GM06990 (cell line): Measurements from ENCODE around the genes TRNT1 and ITPR1.

GRCh38 chr3:11581-12085 lies 184.9 kb upstream of the CHL1 start:
- RRBS: no CpG with 5 or more reads among the region's 58 CpGs

- RRBS: no CpG with 5 or more reads among the region's 6 CpGs
These were observed 68.1 kb downstream of the CHL1 start for GRCh38 chr3:264562-265073.

DNA sequence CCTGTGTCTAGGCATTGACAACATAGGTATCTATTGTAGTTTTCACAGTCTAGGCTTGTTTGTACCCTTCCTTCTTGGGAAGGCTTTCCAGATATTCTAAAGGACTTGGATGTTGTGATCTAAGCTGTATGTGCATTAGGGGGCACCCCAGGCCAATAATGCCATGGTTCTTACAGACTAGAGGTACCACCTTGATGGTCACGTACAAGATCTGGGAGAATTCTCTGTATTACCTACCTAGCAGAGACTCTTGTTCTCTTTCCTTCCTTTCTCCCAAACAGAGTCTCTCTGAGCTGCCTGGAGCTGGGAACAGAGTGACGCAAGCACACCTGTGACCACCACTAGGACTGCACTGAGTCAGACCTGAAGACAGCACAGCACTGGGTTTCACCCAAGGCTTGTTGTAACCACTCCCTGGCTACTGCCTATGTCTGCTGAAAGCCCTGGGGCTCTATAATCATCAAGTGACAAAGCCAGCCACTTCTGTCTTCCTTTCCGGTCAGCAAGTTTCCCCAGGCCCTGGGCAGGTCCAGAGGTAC lies 293.4 kb upstream of the CNTN4 start:
- RRBS: no CpG with 5 or more reads among the region's 3 CpGs

GRCh38 chr3:2097817-2098337 lies 789 bp upstream of the CNTN4 start:
- RRBS: 44% methylated on average over 2 of the region's 21 CpGs

DNA sequence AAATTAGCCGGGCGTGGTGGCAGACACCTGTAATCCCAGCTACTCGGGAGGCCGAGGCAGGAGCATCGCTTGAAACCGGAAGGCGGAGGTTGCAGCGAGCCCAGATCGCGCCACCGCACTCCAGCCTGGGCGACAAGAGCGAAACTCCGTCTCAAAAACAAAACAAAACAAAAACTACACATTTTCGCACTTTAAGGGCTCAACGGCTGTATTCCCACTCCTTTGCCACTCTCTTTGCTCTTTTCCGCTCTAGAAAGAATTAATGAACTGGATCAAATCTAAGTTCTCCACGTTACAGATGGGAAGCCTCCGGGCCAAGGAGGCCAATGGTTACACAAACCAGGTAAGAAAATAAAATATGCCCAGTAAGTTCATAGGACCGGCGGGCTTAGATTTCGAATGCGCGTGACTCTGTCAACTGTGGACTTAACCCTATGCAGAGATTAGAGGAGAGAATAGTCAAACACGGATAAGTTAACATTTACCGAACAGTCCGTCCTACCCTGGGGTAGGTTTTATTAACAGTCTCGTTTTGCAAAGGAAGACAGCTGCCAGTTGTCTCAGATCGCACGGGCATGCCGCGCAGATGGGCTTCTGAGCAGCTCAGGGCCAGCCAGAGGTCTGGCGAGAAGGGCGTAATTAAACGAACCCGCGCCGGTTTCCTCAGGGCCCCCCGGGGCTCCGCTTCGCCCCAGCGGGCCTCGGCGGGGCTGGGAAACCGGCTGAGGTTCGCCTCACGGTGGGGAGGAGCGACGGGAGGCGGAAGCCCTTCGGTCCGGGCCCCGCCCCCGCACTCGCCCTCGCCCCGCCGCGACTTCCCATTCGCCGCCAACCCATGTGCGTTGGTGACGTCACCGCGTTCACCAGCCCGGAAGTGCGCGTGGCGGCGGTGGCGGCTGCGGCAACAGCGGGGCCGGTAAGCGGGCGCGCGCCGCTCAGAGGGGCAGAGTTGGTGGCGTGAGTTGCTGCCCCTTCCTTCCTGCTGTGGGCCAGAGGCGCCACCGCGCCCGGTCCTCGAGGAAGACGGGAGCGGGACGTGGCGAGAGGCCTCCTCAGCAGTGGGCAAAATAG lies at the start of gene TRNT1:
Gene TRNT1 (plus strand): TSS at position 866 of the 1,071 bp plus-strand sequence.
- RRBS: 4% methylated on average over 49 of the region's 89 CpGs

- RRBS: no CpG with 5 or more reads among the region's 2 CpGs
These were observed 12.4 kb upstream of the CRBN start for GRCh38 chr3:3191861-3192259.

DNA sequence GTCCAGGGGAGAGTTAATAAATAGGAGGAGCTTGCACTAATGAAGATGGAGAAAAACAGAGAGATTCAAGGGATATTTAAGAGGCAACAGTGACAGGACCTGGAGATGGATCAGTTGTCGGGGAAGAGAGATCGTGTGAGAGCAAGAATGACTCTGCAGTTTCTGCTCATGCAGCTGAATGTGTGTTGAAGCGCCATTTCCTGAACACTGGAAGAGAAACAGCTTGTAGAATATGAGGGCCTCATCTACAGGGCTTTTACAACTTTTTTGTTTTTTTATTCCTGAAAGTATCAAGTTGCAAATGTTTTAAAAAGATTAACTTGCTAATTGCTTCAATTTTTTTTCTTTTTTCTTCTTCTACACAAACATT lies 37.4 kb downstream of the SETMAR start:
- RRBS: no CpG with 5 or more reads among the region's 3 CpGs

- RRBS: no CpG with 5 or more reads among the region's 23 CpGs
These were observed 1.0 kb upstream of the ITPR1 start for GRCh38 chr3:4491997-4492628.

- RRBS: 8% methylated on average over 10 of the region's 63 CpGs
These were observed at the start of gene ITPR1 for GRCh38 chr3:4492629-4493644. ITPR1 (plus strand) TSS chr3:4493348.

DNA sequence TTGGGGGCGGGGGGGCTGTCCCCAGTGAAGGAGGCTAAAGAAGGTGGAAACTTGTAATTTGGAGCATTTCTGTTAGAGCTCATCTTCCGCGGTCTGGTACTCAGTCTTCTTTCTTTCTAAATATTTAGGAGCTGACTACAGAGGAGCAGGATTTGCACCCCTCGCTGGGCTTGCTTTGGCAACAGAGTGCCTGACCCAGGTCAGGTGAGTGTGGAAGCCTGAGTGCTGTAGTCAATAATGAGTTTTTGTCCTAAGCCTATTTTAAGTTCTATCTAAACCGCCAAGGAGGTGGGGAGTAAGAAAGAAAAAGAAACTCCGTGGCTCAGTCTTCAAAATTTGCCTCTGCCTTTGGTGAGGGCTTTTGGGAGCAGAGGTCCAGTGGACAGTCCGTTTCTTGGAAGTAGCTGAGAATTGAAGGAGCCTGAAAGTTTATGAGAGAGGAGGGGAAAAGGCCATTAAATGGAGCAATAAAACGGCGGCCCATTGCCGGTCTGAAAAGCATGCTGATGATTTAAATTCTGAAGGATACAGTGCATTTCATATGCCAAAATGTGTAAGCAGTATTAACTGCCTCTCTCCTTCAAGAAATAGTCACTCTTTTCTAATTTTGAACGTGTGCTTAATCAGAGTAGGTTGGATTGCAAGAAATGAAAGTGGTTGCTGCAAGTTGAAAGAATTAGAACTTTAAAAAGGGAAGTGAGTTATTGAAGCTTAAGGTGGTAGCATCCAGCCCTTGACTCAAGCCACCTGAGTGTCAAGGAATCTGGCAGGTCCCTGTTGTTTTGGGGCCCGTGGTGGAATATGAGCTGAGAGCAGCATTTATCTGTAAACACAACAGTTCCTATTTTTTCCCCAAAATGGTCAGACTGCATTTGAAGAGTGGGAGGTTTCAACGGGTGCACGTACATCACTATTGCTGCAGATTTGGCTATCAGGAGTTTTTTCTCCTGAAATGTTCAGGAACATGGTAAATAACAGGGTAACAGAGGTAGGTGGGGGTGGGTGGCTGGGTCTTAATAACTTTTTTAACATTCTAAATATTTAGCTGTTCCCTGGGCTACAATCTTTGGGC lies 1.5 kb downstream of the ITPR1 start:
- RRBS: no CpG with 5 or more reads among the region's 14 CpGs

DNA sequence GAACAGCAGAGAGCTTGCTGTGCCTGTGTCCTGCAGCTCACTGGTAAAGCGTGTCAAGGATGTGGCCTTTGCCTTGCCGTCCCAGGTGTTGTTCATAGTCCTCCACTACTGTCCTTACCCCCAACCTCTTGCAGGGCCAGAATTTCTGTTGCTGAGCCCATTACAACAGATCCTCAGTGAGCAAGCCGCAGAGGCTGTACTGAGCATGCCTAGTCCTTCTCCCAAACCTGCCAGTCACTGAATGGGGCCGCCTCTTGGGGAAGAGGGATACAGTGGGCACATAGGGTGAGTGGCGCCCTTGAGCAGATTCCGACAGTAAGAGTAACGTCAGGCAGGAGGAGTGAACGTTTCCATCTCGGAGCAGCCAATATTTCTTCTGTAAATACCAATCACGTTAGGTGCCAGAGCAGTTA lies 87.4 kb downstream of the ITPR1 start:
- RRBS: no CpG with 5 or more reads among the region's 10 CpGs

DNA sequence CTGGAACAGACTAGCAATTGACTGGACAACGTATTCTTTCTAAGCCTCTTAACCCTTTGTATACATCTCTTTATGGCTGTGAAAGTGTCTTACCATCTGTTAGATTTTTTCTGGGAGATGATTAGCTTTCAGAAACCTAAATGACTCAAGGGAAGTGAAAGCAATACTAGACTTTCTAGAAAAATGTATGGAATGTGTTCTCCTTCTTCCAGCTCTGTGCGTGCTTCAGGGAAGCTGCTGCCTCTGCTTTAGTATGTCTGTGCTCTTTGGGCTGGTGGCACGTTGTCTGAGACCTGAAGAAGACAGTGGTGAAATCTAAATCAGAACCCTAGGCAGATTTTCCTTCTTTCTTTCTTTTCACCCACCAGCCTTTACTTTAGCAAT lies 89.5 kb downstream of the ITPR1 start:
- RRBS: no CpG with 5 or more reads among the region's 3 CpGs

DNA sequence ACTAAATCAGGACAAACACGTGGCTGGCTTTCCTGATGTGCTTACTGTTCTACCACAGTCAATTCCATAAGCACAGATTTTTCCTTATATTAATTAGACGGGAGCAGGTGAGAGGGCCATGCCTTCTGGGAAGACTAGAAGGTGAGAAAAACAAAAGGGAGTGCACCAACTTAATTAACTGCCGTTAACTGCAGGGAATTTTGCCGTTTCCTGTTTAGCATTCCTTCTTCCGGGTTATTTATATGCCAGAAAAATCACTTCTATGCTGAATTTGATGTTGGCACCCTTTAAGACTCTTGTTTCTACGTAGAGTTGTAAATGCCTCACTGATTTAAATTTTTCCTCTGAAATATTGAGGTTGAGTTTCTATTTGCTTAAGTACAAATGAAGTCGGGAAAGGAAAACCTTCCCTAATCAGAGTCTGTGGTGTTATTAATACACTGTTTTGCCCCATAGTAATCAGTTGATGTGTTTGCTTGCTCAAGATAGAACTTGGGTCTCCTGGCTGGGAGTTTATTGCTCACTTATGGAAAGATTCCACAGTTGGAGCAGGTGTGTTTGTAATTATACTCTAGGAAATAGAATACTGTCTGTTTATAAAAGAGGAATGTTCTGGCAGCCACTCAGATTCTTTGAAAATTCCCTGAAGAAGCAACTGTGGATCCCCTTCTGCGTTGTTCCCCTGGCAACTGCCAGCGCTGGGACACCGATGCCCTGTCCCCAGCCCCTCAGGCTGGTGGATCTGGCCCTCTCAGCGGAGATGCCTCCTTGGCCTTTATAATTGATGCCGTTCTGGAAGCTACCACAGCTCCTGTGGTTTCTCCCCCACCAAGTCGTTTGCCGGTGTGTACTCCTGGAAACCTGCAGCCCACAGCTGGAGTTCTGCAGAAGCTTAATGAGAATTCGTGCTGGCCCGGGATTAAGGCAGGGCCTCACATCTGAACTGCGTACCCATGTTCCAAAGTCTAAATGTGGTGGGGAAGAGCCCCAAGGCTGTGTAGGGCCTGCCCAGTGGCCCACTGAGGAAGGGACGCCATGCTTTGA lies 225.8 kb downstream of the ITPR1 start:
- RRBS: 80% methylated on average over 3 of the region's 18 CpGs

GRCh38 chr3:4741202-4742131 lies 237.8 kb upstream of the BHLHE40 start:
- RRBS: no CpG with 5 or more reads among the region's 14 CpGs

- RRBS: no CpG with 5 or more reads among the region's 5 CpGs
These were observed 236.9 kb upstream of the BHLHE40 start for GRCh38 chr3:4742279-4742698.

DNA sequence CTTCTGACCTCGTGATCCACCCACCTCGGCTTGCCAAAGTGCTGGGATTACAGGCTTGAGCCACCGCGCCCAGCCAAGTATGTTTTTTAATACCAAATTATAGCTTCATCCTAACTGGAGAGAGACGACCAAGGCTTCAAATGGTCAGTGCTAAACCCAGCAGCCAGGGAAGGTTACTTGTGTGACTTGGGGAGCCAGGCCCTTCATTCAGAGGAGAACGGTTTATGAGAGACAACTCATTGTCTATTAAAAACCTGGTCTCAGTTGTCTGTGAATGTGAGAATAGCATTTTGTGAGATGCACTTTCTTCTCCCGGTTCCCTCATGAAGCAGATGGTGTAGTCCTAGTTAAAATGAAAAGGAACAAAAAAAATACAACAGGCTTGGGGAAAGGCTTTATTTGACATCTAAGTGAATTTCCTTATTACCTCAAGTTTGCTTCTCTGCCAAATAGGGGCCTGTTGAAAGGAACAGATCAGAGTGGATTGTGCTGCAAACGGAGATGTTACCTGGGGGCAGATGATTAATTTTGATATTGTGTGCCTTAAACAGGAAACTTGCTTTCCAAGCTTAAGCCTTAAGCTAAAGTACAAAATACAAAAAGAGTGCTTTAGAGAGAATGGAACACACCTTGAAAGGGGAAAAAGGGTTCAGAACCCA lies 202.8 kb upstream of the BHLHE40 start:
- RRBS: no CpG with 5 or more reads among the region's 8 CpGs

- RRBS: no CpG with 5 or more reads among the region's 19 CpGs
These were observed 157.0 kb upstream of the BHLHE40 start for GRCh38 chr3:4821934-4822974.

DNA sequence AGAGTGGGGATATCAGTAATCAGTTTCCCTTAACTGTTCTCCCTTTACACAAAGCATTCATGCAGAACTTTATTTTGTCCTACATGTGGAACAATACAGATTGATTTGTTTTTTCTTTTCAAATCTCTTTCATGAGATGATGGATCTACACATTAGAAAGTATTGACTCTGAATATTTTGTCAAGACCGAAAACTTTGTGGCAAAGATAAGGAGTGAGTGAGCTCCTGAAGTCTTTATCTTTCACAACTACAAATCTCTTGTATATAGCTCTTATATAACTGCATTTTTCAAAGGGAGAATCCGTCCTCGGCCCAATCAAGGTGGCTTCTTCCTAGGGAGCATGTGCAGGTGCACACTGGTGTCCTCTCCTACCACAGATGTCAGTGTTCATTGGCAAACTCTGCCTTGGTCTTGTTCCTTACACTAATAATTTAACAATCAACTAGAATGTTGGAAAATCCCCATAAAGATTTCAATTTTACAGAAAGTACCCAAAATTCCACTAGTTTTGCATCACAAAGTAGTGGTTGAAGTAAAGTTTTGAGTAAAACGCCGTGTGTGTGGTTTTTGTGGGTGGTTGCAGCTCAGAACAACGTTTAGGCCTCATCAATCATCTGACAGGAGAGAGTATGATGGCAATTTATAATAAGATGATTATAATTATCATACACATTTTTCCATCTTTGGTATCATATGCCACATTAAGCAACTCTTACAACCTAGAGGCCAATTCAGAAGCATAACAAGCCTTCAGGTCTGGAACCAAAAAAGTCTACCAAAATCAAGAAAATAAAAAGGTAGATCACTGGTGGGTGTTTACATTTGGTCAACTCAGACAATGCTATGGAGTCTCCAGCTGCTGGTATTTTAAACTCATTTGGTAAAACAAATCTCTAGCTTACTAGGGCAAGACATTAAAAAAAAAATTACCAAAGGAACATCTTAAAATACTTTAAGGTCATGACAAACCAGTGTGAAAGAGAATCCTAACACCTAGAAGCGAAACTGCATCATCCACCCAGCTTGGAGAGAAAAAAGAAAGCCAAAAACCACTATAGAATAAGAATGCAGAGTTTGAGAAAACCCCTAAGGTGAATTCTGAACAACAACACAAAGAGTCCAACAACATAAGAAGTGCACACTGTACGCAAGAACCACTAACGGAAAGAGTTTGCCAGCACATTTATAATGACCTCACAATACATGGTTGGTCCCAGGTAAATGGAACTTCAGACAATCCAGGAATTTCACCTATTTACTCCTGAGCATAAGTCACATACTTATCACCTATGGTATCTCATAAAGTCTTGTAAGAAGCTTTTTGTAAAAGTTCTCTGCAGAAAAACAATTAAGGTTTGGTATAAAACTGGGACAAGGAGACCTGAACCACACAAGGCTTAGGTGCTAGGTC lies 128.8 kb upstream of the BHLHE40 start:
- RRBS: no CpG with 5 or more reads among the region's 9 CpGs

- RRBS: no CpG with 5 or more reads among the region's 3 CpGs
These were observed 73.0 kb upstream of the BHLHE40 start for GRCh38 chr3:4906052-4906759.

GRCh38 chr3:5055563-5056204 lies 66.4 kb upstream of the ARL8B start:
- RRBS: no CpG with 5 or more reads among the region's 5 CpGs